HT-29 (cell line): ENCODE measurements around the genes OTOP2, KCTD2 and CASKIN2.

DNA sequence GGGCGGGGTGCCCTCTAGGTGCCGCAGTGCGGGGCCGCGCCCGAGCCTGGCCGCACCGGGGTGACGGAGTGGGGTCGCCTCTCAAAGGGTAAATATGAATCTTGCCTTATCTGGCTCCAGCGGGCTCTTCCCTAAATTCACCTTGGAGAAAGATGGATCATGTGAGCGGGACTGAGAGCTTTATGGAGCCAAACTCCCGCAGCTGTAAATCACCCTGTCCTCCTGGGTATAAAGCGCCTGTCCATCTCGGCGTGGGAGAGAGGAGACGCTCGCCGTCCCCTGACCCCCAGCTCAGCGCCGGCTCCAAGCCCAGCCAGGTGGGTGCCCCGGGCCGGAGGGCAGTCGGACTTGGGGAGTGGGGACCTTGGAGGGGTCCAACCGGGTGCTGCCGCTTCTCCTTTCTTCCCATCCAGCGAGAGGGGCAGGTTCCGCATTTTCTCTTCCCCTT, at the start of gene OTOP2:
OTOP2 (plus strand) TSS at position 257 of the 448 bp plus-strand sequence.
- RAMPAGE, long total RNA: no peak

- RAMPAGE, long total RNA: no peak
These were observed 2.8 kb downstream of the OTOP3 start for GRCh38 chr17:74938356-74939108.

DNA sequence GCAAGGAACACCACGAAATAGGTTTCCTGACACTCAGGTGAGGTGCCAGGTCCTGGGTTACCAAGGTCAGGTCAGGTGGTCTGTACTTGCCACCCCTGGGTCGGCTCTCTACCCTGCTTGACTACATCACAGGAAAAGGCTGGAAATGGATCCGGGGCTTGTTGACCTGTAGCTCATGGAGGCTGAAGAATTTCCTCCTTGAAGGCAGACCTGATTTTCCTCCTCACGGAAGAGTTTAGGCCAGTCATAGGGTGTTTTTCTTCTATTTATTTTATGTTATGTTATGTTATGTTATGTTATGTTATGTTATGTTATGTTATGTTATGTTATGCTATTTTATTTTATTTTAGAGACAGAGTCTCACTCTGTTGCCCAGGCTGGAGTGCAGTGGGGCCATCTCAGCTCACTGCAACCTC, 4.7 kb upstream of the CDR2L start:
- RAMPAGE, long total RNA: no peak

DNA sequence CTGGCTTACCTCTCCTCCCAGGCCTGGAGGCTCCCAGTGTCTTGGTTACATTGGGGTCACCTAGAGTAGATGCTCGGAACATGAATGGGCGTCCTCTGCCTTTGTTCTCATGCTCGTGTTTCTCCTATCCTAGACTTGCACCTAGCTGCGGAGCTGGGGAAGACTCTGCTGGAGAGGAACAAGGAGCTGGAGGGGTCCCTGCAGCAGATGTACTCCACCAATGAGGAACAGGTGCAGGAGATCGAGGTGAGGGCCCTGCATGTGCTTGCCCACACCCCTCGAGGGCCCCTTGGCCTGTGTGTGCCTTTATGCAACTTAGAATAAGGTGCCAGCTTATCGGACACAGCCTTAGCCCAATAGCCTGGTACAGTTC, 11.9 kb downstream of the CDR2L start:
- RAMPAGE, long total RNA: no peak

DNA sequence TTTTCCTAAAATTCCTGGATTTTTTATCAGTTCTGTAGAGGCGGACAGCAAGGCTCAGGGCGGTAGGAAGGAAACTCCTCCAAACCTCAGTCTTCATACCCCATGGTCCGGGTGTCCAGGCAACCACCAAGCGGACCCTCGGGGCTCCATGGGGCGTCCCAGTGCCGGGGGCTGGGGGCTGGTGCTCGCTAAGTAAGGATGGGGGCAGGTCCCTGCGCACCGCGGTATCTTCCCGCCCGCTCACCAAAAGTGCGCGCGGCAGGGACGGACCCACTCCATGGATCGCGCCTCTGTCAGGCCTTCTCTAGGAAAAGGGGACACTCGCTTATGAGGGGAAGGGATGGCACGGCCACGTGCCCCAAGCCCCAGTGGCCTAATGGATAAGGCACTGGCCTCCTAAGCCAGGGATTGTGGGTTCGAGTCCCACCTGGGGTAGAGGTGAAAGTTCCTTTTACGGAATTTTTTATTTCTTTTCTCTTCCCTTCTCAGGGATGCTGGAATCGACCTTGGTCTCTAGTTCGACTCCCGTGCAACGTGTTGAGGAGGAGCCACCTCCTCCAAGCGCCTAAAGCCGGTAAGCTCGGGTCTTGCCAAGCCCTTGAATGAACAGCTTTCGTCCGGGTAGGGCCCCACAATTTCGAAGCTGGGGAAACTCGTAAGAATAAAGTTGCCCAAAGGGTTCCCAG, 13.1 kb downstream of the ATP5PD start:
- RAMPAGE, long total RNA: no peak

DNA sequence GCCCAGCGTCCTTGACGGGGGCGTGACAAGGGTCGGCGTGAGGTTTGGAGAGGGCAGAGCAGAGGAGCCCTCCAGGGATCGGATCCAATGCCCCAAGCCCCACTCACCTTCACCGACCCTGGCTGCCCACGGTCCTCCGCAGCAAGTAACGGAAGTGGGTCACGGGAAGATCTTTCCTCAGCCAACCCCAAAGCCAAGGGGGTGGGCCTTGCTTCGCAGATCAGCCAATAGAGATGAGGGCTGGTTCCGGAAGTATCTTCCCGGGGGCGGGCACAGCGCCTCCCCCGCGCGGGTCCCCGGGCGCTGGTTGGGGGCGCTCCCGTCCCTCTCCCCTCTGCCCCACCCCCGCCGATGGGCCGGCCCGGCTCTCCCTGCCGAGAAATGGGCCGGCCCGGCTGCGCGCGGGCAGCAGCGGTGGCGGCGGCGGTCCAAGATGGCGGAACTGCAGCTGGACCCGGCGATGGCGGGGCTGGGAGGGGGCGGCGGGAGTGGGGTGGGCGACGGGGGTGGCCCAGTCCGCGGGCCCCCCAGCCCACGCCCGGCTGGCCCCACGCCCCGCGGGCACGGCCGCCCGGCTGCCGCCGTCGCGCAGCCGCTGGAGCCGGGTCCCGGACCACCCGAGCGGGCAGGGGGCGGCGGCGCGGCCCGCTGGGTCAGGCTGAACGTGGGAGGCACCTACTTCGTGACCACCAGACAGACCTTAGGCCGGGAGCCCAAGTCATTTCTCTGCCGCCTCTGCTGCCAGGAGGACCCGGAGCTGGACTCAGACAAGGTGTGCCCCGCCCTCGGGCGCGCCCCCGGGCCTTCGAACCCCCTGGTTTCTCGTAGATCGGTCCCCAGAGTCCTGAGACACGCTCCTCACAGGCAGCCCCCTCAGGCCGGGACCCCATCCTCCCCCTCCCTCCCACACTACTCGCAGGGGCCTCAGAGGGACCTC, at the start of gene KCTD2:
KCTD2 (plus strand) TSS at position 408 of the 937 bp plus-strand sequence.
- RAMPAGE, long total RNA: start-site peak on the minus strand centred at position 146 of the sequence, 32 bp wide, 1,485 and 1,877 reads in 2 replicates

DNA sequence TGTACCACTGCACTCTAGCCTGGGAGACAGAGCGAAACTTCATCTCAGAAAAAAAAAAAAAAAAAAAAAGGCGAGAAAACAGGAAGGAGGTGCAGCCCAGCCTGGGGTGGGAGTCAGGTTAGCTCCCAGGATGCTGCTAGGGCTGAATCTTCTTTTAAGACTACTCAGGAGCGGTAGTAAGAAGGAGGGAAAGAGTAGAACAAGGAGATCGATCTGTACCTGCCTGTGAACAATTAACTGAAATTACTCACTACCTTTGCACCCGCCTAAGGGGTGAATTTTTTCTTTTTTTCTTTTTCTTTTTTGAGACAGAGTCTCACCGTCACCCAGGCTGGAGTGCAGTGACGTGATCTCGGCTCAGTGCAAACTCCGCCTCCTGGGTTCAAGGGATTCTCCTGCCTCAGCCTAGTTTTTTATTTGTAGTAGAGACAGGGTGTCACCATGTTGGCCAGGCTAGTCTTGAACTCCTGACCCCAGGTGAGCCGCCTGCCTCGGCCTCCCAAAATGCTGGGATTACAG, 2.0 kb downstream of the SLC16A5 start:
- RAMPAGE, long total RNA: no peak

DNA sequence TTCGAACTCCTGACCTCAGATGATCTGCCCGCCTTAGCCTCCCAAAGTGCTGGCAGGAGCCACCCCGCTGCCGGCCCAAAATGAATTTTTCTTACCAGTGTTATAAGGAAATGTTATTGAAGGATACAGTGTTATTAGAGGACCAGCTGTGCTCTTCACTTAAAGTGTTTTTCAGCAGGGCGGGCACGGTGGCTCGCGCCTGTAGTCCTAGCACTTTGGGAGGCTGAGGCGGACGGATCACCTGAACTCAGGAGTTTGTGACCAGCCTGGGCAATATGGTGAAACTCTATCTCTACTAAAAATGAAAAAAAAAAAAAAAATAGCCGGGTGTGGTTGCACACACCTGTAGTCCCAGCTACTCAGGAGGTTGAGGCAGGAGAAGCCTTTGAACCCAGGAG, 2.5 kb downstream of the NUP85 start:
- RAMPAGE, long total RNA: no peak

- RAMPAGE, long total RNA: no peak
These were observed 12.0 kb upstream of the SLC25A19 start for GRCh38 chr17:75300953-75301983.

GRCh38 chr17:75442122-75442636, 14.3 kb upstream of the TMEM94 start:
- RAMPAGE, long total RNA: no peak

- RAMPAGE, long total RNA: no peak
These were observed 28.8 kb downstream of the TMEM94 start for GRCh38 chr17:75485201-75485714.

DNA sequence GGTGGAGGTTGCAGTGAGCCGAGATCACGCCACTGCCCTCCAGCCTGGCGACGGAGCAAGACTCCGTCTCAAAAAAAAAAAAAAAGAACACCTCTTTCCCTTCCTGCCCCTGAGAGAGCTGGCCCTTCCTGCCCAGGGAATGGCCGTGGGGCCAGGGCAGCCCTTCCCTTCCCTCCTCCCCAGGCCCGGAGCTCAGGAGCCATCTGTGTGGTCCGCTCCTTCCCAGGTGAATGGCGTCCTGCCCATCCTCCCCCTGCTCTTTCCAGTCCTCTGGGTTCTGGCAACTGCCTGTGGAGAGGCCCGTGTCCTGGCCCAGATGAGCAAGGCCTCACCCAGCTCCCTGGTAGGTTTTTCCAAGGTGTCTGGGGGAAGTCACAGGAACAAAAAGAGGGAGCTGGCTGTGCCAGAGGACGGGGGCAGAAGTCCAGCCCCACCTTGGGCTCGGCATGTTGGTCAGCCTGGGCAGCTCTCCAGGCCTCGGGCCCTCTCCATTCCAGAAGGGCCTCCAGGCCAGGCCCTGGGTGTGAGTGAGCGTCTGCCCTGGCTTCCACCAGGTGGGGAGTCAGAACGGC, 25.2 kb downstream of the CASKIN2 start:
- RAMPAGE, long total RNA: no peak

- RAMPAGE, long total RNA: no peak
These were observed at the start of gene CASKIN2 for GRCh38 chr17:75515196-75516030. TSS of gene CASKIN2 (minus strand) at chr17:75515537.

DNA sequence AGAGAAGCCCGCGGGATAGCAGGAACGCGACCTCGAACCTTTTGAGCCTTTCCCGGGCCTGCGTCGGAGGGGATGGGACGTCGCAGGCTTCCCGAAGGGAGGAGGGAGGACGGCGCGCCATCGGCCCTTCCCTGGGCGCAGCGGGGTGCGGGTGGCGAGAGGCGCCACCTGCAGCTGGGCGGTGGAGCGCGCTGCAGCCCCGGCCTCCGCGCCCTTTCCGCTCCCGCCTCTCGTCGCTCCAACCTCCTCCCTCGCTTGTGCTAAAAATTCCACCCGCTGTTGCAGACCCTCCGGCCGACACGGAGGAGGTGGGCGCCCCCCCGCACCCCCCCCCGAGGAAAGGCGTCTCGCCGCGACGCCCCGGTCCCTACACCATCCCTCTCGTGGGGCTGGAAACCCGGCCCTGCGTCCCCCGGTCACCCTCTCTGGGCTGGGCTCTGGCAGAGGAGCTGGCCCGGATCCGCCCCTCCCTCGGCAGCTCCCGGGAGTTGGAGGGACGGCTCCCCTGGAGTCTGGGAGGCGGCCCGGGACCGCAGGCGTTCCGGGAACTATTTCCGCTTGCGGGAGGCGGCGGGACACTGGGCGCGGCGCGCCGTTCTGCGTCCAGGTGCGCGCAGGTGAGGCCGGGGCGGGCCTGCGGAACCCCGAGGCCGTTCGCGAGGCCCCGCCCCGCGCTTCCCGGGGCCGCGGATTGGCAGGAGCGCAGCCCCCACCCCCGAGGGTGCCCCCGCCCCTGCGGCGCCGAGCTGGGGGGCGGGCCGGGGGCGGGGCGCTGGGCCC, 440 bp upstream of the LLGL2 start:
- RAMPAGE, long total RNA: no peak

- RAMPAGE, long total RNA: no peak
These were observed 23.6 kb downstream of the LLGL2 start for GRCh38 chr17:75548864-75549739.

- RAMPAGE, long total RNA: no peak
These were observed 29.7 kb upstream of the MYO15B start for GRCh38 chr17:75557934-75558338.

DNA sequence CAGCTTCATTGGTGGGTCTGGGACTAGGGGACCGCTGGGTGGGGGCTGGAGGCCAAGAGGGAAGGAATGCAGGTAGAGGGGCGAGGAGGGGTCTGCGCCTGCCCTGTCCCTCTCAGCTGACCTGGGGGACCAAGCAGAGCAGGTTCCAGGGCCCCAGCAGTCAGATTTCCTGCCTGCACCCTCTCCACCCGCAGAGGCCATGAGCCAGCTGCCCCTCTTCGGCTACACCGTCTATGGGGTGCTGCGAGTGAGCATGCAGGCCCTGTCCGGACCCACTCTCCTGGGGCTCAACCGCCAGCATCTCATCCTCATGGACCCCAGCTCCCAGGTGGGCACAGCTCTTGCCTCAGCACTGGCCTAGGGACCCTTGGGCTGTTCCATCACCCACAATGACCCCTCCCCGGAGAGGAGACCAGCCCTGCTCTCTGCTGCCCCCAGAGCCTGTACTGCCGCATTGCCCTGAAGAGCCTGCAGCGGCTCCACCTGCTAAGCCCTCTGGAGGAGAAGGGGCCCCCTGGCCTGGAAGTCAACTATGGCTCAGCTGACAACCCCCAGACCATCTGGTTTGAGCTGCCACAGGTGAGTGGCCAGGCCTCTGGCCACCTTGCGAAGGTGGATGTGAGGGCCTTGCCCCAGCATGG, 7.5 kb upstream of the SMIM5 start:
- RAMPAGE, long total RNA: no peak

DNA sequence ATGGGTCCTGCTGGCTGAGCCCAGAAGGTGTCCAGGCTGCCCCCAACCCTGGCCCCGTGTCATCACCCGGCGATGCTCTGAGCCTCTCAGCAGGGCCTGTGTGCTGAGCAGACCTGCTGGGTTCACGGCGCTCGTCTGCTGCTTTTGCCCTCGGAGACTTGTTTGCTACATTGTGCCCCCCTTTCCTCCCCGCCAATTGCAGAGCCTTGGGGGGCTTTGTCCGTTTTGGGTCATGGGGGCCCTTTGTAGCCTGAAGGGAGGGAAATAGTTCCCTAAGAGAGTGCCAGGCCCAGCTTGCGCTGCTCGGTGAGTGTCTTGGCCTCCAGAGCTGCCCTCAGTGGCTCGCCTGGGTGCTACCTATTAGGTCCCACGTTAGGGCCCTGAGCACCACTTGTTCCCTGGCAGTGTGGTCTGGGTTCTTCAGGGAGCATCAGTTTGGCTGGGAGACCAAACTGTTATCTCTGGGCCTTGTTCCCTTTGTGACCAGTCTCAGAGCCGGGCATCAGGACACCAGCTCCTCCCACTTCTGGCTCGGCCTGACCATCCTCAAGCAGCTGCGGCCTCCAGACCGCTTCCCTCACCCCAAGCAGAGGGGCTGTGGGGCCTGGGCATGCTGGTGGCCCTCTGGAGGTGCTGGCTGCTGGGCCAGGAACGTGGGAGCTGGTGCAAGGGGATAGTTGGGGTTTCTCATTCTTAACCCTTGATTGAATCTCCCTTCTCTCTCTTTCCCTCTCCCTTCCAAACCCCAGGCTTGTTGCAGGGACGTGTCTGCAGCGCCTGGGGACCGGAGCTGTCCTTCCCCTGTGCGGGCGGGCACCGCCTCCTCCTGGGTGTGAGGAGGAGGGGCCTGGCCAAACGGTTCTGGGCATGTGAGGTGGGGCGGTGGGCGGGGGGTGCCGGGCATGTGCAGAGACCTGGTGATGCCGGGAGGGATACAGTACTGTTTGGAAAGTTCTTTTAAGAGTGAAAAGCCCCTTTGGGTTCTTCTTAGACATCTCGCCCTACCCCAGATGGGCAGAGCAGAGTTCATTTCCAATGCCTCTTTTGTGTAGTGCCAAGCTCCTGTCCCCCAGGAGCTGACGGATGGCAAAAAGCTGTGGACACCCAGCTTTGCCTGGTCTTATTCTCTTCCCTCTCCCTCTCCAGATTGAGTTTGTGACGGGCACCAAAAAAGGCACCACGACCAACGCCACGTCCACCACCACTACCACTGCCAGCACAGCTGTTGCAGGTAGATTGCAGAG, 16.0 kb upstream of the ITGB4 start:
- RAMPAGE, long total RNA: no peak

- RAMPAGE, long total RNA: no peak
These were observed 11.3 kb downstream of the GALK1 start for GRCh38 chr17:75753479-75754210.

GRCh38 chr17:75759443-75759956, 5.5 kb downstream of the GALK1 start:
- RAMPAGE, long total RNA: no peak